HGPS cell (cell line): ENCODE measurements around a stretch of chr2.

GRCh38 chr2:3911920-3912171, 208.5 kb downstream of the DCDC2C start:
- RRBS = no CpG with 5 or more reads among the region's 6 CpGs

DNA sequence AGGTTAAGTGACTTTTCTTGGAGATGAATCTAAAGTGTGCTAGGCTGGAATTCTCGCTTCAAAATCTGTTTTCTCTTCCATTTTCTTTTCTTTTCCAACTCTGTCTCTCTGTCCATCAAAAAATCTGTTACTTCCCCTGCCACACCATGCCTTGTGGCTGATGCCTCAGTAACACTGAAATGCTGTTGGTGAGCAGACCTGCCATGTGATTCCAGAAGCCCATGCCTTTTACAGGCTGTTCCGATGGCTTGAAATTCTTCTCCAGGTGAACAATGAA, 633.2 kb upstream of the SOX11 start:
- RRBS = no CpG with 5 or more reads among the region's 2 CpGs

GRCh38 chr2:5695574-5696412, 3.6 kb downstream of the SOX11 start:
- RRBS = no CpG with 5 or more reads among the region's 51 CpGs

- RRBS = no CpG with 5 or more reads among the region's 5 CpGs
These were observed 94.7 kb downstream of the SOX11 start for GRCh38 chr2:5786856-5787307.

DNA sequence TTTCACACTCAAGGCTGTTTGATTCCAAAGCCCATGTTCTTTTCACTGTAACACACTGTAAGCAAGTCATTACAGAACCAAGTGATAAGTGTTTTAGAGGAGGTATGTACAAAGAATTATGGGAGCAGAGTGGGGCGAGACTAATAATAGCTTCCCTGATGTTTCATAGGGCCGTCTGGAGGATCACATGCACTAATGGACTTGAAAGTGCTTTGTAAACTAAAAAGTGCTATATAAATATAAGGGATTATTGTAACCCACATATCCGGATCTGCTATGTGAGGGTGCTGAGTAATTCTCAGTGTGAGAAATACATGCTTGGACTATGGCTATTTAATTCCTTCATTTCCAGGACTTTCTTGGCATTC, 222.6 kb downstream of the SOX11 start:
- RRBS = no CpG with 5 or more reads among the region's 3 CpGs

DNA sequence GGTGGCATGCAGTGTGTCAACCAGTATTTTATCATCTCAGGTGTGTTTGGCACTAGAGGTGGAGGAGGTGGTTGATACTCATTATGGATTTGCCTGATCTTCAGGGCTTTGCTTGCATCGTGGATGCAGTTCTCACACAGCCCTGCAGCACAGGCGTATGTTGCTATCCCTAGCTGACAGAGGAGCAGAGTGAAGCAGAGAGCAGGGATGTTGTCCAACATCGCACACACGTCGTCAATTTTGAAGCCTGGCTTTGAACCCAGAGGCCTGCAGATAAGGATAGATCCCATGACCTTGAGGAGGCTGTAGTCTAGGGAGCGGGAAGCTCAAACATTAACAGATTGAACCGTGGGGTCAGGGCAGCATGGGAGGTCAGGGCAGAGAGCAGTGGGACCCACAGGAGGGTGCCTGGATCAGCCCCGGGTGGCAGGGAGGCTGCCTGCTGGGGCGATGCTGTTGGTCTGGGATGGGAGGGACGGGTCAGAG, 4.2 kb downstream of the RNF144A start:
- RRBS = no CpG with 5 or more reads among the region's 10 CpGs

DNA sequence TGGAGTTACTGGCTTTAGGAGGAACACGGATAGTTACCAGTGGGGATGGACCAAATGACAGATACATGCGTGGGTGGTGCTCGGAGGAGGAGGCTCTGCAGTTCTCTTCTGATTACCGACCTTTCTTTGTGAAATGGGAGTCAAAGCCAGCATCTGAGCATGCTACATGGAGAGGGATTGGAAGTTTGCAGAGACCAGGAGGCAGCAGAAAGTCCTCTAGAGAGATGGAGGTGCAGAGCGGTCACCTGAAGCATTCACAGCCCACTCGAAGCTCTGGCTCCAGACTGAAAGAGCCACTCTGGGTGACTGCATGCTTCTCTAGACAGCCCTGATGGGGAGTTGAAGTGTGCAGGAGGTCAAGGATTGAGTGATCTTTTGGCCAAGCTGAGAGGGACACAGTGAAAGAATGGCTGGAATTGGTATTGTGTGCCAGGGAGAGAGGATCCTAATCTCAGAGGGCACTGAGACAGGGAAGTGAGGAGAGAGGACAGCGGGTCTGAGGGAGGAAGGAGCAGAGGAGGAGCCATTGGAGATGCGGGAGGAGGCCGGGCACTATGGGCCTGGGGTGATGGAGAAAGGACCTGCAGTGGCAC, 26.5 kb downstream of the RNF144A start:
- RRBS = 95% methylated on average over 1 of the region's 9 CpGs

DNA sequence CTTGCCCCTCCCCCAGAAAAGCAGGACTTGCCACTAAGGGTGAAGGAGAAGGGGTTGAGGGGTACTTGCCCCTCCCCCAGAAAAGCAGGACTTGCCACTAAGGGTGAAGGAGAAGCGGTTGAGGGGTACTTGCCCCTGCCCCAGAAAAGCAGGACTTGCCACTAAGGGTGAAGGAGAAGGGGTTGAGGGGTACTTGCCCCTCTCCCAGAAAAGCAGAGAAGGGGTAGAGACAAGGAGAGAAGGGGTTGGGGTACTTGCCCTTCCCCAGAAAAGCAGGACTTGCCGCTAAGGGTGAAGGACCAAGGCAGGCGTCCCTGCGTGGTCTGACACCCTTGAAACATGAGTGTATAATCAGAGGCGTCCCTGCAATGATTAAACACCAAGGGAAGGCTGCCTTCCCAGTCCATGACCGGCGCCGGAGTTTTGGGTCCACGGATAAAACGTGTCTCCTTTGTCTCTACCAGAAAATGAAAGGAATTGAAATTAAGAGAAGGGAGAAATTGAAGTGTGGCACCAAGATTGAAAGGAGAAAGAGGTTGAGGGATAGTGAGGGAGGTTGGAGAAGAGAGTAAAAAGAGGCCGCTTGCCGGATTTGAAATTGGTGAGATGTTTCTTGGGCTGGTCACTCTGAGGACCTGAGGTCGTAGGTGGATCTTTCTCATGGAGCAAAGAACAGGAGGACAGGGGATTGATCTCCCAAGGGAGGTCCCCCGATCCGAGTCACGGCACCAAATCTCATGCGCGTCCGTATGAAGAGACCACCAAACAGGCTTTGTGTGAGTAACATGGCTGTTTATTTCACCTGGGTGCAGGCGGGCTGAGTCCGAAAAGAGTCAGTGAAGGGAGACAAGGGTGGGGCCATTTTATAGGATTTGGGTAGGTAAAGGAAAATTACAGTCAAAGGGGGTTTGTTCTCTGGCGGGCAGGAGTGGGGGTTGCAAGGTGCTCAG, 803.9 kb upstream of the ID2 start:
- RRBS = no CpG with 5 or more reads among the region's 22 CpGs

- RRBS = no CpG with 5 or more reads among the region's 4 CpGs
These were observed 590.9 kb upstream of the ID2 start for GRCh38 chr2:8090813-8091526.

DNA sequence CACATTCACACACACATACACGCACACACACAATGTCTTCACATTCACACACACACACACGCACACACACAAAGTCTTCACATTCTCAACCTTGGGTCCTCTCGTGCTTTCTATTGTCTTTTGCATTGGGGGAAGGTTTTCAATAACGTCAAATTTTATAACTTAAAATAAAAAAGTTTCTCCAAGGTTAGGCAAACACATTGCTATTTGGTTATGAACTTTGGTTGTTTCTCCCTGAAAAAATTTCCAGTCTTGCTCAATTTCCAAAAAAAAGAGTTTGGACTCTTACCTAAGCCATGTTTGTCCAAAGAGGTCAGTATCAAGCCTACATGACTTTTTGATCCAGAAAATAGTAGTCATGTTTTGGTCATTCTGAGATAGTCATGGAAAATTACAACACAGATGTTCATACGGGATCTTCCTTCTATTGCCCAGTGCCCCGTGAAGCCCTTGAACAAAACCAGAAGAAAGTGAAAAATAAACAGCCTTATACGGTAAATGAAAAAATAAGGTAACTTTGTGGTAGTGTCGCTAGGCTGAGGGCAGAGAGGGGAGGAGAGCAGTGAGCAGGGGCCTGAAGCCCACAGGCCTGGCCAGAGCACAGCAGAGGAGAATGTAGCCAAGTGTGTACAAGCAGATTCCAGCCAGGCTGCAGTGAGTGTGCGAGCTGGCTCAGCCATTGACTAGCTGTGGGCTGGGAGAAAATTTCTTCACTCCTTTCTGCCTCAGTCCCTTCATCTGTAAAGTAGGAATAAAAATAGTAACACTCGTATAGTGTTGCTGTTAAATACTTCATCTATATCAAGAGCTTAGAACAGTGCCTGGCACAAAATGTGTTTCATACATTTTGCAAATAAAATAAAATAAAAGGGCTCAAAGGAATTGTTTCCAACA, 542.6 kb upstream of the ID2 start:
- RRBS = no CpG with 5 or more reads among the region's 10 CpGs

DNA sequence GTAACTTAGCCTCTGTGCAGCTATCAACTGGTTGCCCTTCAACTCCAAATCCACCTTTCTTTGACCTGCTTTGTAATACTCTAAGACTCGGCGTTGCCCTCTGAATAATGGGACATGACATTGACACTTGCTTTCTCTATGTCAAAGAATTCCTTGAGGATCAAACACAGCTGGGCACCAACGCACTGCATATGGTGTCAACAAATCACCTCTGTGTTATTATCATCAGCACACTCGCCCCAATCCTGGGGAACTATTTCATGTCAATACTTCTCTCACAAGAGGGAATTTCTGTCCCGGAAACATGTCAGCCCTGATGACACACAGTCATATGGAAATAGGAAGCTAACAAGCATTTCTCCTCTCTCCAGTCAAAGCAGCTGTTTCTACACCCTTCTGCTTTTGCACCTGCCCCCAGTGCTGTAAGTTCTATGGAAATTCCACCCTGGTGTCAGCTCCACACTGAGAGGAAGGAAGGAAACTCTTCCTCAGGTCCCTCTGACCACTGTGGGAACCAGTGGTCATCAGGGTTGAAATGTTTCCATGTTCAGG, 447.7 kb upstream of the ID2 start:
- RRBS = no CpG with 5 or more reads among the region's 5 CpGs

DNA sequence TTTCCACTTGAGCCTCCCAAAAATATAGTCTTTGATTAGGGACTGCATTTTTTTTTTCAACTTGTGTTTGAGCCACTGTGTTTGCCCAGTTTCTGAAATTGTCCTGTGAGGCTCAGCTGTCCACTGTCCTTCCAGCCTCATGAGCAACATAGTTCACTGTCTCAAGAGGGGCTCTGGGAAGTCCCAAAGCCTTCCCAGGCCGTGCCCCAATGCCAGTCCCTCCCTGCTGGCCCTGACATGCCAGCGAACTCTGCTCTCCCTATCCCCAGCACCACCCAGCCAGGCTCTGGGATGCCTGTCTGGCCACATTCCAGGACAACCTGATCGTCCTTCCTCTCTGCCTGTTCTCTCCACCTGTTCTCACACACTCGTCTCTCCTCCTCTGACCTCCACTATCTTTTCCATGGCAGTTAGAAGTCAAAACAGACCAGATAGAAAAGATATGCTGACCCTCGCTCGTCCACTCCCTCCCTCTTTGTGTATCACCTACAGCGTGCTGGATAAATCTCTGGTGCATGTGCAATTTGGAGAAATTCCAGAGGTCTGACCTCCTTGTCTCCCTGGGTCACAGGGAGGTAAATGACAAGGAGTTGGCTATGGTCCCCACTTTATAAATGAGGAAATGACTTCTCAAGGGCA, 277.9 kb upstream of the ID2 start:
- RRBS = no CpG with 5 or more reads among the region's 7 CpGs

- RRBS = no CpG with 5 or more reads among the region's 9 CpGs
These were observed 181.4 kb upstream of the ID2 start for GRCh38 chr2:8500372-8500991.

DNA sequence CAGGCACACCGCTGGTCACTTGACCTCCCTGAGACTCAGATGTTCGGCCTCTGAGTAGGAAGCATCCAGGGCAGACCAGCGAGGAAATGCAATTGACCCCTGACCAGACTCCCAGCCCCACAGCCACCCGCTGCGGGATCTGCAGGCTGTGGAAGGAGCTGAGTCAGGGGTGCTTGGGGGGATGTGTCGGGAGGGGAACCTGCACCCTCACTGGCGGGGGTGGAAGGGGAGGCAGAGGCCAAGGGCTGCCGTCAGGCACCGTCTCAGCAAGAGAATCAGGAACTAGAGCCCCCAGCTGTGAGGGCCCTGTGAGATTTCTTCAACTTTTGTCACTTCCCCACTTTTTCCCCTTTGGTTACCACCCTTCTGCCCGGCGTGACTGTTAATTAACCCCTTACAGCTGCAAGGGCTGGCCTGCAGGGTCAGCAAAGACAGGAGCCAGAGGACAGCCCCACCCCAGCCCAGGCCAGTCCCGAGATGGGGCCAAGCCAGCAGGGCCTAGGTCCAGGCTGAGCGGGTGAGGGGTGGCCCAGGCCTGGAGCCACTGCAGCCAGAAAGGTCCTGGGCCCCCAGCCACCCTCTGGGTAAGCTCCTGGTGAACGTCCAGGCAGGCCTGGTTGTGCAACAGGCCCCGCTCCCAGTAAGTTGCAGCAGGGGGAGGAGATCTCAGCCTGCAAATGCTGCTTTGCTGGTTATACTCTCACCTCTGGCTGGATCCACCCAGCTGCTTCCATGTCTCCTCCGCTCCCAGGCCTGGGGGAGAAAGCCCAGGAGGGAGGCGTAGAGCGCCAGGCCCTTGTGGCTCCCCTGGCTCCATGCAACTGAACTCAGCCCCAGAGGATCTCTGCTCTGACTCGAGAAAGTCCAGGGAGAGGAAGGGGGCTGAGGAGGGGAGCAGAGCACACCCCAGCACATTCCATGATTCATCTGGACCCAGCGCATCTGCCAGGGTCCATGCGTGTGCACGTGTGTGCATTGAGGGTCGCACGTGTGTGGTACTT, 146.9 kb upstream of the ID2 start:
- RRBS = no CpG with 5 or more reads among the region's 24 CpGs

DNA sequence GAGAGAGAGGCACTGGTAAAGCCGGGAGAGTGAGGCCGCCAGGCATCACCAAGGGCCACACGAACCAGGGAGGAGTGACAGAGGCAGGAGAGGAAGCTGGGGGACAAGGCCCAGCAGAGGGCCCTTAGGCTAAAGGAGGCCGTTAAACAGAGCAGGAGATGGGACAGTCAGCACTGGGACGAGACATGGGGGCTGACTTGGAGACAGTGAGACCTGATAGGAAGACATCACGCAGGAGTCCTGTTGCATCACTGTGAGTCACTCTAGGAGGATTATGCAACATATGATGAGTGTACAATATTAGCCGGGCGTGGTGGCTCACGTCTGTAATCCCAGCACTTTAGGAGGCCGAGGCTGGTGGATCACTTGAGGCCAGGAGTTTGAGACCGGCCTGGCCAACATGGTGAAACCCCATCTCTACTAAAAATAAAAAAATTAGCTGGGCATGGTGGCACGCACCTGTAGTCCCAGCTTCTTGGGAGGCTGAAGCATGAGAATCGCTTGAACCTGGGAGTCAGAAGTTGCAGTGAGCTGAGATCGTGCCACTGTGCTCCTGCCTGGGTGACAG, 83.5 kb upstream of the ID2 start:
- RRBS = no CpG with 5 or more reads among the region's 14 CpGs

- RRBS = 94% methylated on average over 5 of the region's 13 CpGs
These were observed 56.3 kb upstream of the ID2 start for GRCh38 chr2:8625540-8626038.

GRCh38 chr2:8645052-8645446, 36.8 kb upstream of the ID2 start:
- RRBS = 73% methylated on average over 4 of the region's 24 CpGs

DNA sequence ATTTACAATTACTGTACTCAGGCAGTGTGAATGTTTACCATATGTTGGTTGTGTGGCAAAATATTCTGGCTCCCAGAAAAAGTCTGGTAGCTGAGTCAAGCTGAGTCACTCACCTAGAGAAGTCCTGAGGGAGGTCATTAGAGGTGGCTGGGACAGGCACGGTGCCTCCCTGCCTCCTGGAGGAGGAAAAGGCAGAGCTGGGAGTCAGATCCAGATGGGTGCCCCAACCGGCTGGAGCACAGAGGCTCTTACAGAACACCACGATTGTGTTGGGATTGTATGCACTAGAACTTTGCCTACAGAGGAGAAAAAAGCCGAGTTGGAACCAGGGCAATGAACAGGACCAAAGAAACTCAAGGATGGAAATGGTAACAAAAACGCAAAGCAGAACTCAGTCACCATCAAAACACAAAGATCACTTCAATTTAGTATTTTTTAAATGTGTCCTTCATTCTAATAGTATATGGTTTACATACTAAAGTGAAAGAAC, 19.2 kb upstream of the ID2 start:
- RRBS = no CpG with 5 or more reads among the region's 5 CpGs

DNA sequence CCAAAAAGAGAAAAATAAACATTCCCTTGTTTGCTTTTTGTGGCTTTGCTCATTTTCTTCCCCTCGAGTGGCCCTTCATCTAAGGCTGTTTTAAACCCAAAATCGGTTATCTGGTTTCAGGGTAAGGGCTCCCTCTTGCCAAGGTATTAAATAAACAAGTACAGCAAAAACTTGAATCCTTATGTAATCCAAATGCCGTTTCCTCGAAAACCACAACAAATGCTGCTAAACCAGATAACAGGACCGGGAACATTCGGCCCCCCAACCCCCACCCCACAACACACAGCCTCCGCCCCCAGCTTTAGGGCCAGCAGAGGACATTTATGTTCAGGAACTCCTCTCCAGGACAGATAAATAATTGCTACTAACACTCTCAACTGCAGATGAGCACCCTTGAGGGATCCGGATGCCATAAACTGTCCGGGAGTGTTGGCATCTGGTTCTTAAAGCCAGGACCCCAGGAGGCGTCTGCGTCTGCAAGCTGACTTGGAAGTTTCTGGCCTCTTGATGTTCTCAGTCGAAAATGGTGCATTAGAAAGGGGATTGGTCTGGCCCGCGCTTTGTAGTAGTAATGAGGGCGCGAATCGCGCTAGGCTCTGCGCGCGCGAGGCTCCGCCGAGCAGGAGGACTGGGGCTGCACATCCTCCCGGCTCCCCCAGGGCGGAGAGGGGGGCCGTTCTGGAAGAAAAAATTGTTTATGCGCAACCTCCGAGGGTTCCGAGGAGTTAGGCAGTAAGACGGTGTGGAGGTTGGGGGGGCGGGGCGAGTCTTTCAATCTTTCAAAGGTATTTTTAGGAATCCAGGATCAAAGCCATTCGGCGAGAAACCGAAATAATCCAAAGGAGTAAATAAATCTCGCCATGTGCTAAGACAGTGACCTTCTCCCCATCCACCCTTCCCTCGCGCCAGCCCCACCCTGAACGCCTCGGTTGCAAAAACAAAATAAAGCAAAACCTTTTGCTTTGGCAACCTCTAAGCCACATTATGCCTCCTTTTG, 3.9 kb upstream of the ID2 start:
- RRBS = no CpG with 5 or more reads among the region's 41 CpGs

DNA sequence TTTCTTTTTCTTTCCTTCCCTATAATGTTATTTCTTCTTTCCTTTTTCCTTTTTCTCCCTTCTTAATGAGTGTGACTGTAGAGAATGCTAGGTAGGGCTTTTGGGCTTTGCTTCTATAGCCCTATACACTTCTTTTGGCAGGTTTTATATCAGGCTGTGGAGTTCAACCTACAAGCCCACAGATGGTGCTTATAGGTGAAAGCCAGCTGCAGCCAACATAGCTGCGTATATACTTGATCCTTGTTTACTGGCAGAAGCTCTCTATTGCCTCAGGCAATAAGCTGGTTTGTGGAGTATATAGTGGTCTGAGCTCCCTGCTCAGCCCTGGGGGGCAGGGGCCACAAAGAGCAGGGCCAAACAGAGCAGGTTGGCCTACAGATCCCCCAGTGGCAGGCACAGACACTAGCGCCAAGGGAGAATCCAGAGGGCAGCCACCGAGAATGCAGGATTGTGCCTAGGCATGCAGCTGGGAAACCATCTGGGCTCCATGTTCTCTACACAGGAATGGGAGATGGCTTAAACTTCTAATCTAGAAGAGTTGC, 49.3 kb downstream of the MBOAT2 start:
- RRBS = no CpG with 5 or more reads among the region's 3 CpGs